Heart (tissue), 3 donors: ENCODE measurements around a stretch of chr14.

- RAMPAGE, long total RNA, 2 experiments = no peak in any of the 2 experiments
Observed at GRCh38 chr14:100825663-100826666, 77.6 kb downstream of the RTL1 start.

GRCh38 chr14:100831692-100832730 is 71.5 kb downstream of the RTL1 start:
- RAMPAGE, long total RNA, 2 experiments = no peak in any of the 2 experiments

- RAMPAGE, long total RNA, 2 experiments = no peak in any of the 2 experiments
Observed at GRCh38 chr14:100839872-100841039, 63.3 kb downstream of the RTL1 start.

GRCh38 chr14:100900176-100900789 is 3.2 kb downstream of the RTL1 start:
- RAMPAGE, long total RNA, 2 experiments = no peak in any of the 2 experiments

DNA sequence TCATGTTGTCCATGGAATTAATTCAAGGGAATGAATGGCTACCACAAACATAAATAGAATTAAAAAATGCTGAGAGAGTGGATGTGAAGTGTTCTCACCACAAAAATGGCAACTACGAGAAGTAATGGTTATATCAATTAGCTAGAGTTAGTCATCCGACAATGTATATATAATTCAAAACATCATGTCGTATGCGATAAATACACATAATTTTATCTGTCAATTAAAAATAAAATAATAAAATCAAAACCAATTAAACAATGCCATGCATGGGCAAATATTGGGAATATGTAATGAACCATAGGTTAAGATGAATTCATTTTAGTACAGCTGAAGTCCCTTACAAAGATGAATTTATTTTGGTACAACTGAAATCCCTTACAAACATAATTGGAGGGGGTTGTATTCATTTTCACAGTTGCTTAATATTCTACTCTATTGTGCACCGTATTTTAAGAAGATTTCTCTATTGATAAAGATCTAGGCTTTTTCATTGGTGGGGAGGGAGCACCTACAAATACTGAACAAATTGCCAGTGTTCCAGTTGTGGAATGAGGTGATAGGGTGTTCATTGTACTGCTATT is 20.5 kb upstream of the RTL1 start:
- RAMPAGE, long total RNA, 2 experiments = no peak in any of the 2 experiments

DNA sequence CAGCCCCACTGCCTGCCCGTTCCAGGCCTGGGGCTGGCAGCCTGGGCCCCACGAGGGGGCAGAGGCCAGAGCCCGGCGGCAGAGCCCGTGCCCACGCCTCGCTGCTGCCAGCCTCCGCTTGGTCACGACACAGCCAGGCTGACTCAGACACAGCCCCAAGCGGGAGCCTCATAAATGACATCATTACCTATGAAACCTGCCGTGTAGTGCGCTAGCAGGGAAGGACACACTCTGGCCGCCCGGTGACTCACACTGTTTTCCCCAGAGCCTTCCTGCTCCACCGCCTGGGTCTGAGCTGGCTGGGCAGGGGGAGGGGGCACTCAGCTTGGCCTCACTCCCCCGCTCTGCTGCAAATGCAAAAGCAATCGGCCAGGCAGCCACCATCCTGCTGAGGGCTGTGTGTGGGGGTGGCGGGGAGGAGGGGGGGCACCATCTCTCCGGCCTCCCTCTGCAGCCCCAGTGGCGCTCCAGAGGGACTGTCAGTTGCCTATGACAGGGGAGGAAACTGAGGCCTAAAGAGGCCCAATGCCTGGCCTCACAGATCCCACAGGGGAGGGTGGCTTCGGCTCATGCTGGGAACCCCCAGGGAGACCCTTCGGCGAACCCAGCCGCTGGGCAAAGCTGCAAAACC is 169.8 kb upstream of the RTL1 start:
- RAMPAGE, long total RNA, 2 experiments = no peak in any of the 2 experiments

DNA sequence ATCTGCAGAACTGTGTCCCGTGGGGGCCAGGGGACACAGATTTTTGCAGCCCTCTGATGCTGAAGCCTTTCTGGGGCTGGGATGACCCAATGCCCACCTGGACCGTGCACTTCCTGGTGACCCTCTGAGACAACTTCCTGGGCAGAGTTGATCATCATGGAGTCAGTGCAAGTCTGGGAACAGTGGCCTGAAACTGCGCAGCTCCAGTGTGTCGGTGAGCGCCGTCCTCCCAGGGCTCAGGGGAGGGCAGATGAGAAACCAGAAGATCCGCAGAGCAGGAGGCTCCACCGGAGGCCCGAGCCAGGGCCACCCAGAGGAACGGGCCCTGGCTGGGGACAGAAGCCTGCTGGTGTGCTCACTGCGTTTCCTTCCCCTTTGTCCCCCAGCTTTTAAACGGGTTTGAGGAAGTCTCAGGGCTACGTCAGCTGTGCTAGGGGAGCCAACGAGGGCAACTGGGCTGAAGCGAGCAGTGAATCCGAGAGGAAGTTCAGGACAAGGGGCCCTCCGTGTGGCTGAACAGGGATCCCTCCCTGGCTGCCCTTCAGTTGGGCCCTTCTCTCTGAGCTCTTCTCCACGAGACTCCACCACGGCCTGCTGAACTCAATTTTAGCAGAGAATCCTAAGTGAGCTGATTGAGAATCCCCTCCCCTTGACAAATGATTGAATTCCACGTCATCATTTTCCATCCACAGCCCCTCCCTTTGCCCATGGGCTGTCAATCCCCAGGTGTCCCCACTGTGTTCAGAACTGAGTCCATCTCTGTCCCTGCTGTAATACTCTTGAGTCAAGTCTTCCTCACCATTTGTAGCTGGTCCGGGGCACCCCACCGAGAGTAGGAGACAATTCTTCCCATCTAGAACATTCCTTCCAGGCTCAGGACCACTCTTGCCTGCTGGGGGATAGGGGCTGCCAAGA is 217.7 kb upstream of the RTL1 start:
- RAMPAGE, long total RNA, 2 experiments = no peak in any of the 2 experiments

DNA sequence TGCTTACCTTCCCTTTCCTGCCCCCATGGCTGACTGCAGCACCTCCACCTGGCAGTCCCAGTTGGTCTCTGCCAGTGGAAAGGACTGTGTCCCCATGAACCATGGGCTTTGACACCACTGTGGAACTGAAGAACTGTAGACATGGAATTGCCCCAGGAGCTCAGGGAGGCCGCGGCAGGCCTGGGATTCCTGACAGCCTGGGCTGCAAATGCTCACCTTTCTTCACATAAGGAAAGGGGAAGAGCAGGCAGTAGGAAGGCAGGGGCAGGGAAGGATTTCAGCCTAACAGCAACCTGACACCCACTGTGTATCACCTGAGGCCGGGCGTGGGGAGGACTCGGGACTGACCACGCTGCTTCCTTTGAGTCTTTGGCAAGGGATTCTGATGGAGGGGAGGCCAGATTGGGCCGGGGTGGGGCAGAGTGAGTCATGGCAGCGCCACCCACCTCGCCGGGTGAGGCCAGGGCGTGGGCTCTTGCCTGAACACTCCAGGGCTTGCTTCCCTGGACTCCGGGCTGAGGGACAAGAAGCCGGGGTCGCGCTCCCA is 247.6 kb upstream of the RTL1 start:
- RAMPAGE, long total RNA, 2 experiments = no peak in any of the 2 experiments

DNA sequence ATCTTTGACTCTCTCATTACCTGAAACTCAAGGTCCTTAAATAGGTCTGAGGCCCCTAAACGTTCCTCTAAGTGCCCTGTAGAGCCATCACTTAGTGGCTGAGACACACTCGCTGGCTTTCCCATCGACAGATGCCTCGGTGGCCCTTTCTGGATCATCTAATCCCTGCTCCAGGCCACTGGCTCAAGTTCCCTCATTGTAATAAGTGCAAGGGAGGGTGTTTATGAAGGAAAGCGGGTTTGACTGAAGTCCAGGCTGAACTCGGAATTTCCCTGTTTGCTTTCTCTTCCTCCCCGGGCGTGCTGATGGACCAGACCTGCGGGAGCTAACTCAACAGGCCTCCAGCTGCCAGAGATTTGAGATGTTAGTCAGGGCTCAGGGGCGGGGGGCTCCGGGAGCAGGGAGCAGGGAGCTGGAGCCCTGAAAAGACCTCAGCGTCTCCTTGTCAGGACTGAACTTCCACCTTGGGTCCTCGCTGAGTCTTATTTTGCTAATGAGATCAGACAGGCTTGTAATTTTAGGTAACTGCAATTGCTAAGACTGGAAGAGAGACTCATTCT is 280.9 kb upstream of the PPP2R5C start:
- RAMPAGE, long total RNA, 2 experiments = no peak in any of the 2 experiments

DNA sequence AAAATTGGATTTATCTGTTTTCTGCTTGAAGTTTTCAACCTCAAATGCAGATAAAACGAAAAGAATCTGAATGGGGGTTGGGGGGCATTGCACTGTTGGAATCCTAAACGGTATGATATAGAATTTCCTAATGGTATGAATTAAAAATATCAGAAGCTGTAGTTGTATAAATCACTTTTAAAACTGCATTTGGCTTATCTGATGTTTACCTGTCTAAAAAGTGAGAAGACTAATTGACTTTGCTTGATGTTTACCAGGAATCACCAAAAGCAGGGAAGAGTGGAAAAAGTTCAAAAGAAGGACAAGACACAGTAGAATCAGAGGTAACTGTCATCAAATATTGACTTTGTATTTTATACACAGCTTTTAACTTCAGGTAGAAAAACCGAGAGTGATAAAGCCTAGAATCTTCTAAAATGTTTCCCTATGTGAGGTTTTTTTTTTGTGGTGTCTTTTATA is 1.2 kb downstream of the PPP2R5C start:
- RAMPAGE, long total RNA, 2 experiments = no peak in any of the 2 experiments

DNA sequence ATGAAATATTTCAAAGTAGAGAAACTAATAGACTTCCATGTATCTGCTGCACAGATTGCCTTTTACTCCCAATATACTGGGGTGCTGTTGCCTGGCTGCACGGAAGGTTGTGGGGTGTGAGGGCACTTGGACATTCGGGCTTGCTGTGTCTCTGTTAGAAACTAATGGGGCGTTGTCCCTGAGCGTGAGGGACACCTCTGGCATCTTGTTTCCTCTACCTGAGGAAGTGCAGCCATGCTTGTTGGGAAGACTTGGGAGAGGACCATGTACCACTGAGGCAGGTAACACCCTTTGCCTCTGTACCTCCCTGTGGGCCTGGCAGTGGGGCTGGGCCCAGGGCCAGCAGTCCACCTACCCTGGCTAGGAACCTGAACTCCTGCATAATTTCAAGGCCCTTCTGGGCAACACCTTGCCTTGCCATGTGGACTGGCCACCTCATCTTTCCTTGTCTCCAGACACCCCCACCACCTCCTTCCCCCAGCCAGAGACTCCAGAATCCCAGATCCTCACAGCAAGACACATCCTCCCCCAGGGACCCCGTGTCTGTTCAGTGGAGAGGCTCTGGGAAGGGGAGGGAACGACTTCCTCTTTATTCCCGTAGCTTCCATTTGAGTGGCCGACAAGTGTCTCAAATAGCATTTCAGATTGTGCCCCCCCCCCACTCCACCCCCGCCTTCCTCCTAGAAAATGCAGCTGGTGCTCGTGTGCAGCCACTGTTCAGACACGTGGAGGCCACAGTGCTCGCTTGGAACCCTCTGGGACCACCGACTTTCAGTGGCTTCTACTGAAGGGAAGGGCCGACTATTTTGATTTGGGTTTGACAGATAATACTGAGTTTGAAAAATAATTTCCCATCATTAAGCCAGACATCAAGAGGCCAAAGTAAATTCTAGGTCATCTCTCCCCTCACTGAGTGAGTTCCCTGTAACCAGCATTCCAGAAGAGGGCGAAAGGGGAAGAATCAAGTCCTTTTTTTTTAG is 14.2 kb downstream of the PPP2R5C start:
- RAMPAGE, long total RNA, 2 experiments = no peak in any of the 2 experiments

GRCh38 chr14:101811787-101812648 is 50.5 kb downstream of the PPP2R5C start:
- RAMPAGE, long total RNA, 2 experiments = no peak in any of the 2 experiments

GRCh38 chr14:101819183-101819576 is 57.7 kb downstream of the PPP2R5C start:
- RAMPAGE, long total RNA, 2 experiments = no peak in any of the 2 experiments

DNA sequence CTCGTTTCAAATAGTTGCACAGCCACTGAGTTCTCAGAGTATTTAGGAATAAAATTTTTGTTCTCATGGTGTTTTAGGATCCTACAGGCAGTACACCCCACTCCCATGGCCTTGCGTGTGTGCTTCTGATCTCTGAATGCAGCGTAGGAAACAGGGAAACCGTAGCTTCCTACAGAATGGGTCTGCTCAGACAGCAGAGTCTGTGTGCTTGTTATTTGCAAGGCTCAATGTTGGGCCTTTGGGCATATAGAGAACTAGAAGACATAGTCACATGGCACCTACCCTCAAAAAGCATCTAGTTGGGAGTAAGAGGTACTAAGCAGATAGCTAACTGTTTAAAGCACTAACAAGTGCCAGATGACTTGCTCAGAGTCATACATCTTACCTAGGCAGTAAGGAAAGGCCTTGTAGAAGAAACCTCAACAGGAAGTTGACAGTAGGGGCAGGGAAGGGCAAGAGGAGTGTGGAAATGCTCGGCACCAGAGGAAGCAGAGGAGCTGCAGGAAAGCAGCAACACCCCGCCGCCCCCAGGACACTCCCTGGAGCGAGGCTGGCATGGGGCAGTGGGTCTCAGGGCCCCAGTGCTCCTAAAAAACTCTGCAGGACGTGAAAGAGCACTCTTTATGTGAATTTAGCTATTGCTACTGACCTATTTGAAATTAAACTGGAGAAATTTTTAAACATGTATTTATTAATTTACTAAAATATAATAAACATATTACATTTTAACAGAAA is 92.8 kb downstream of the PPP2R5C start:
- RAMPAGE, long total RNA, 2 experiments = no peak in any of the 2 experiments

DNA sequence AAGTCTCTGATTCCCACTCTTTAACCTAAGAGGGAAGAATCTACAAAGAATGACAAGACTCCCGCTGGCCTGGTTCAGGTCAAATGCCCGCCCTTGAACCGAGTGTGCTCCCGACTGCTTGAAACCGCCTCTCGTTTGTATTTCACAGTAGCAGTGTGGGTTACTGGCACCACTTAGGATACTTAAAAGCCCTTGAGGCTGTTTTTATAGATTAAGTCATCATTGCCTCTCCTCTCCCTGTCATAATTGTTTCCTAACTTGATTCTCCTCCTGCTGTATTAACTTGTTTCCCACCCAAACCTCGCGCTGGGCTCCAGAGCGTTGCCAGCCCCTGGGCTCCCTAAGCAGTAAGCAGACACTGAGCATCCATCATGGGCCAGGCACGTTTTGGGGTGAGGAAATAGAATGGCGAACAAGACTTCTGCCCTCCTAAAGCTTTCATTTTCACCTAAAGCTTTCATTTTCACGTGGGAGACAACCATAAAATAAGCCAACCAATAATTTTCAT is 97.3 kb downstream of the PPP2R5C start:
- RAMPAGE, long total RNA, 2 experiments = no peak in any of the 2 experiments

DNA sequence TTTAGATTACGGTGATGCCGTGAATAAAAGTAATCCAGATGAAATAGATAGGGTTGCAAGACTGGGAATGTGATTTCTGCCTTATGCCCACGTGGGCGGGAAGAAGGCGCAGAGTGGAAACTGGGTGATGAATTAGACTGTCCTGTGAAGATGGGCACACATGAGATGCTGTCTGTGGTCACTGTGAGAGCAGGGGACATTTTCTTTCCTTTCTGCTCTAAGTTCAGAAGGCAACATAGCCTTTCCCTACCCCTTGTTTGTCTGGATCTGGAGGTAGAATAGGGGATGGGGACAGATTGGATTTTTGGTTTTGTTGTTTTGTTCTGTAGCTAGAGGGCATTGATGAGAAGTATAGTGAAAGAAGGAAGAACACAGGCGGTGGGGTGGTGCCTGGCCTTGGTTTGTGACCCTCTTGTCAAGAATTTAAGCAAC is 97.8 kb downstream of the PPP2R5C start:
- RAMPAGE, long total RNA, 2 experiments = no peak in any of the 2 experiments

- RAMPAGE, long total RNA, 2 experiments = no peak in any of the 2 experiments
Observed at GRCh38 chr14:101864466-101865060, 99.8 kb upstream of the DYNC1H1 start.

DNA sequence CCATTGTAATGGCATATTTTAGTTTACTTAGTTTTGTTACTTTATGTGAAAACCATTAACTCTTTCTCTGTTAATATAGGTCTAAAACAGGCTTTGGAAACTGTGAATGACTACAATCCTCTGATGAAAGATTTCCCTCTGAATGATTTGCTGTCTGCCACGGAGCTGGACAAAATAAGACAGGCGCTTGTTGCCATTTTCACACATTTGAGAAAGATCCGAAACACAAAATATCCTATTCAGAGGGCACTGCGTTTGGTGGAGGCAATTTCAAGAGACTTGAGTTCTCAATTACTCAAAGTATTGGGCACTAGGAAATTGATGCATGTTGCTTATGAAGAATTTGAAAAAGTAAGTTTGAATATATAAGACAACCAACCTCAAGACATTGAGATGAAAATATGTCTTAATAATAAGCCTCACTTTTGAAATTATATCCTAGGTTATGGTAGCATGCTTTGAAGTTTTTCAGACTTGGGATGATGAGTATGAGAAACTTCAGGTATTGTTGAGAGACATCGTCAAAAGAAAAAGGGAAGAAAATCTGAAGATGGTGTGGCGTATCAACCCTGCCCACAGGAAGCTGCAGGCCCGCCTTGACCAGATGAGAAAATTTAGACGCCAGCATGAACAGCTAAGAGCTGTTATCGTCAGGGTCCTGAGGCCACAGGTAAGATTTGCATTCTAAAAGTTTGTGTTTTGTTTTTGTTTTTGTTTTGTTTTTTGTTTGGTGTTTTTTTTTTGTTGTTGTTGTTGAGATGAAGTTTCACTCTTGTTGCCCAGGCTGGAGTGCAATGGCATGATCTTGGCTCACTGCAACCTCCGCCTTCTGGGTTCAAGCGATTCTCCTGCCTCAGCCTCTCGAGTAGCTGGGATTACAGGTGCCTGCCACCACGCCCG is 18.8 kb downstream of the DYNC1H1 start:
- RAMPAGE, long total RNA, 2 experiments = no peak in any of the 2 experiments

- RAMPAGE, long total RNA, 2 experiments = no peak in any of the 2 experiments
Observed at GRCh38 chr14:101994057-101994552, 29.7 kb downstream of the DYNC1H1 start.

DNA sequence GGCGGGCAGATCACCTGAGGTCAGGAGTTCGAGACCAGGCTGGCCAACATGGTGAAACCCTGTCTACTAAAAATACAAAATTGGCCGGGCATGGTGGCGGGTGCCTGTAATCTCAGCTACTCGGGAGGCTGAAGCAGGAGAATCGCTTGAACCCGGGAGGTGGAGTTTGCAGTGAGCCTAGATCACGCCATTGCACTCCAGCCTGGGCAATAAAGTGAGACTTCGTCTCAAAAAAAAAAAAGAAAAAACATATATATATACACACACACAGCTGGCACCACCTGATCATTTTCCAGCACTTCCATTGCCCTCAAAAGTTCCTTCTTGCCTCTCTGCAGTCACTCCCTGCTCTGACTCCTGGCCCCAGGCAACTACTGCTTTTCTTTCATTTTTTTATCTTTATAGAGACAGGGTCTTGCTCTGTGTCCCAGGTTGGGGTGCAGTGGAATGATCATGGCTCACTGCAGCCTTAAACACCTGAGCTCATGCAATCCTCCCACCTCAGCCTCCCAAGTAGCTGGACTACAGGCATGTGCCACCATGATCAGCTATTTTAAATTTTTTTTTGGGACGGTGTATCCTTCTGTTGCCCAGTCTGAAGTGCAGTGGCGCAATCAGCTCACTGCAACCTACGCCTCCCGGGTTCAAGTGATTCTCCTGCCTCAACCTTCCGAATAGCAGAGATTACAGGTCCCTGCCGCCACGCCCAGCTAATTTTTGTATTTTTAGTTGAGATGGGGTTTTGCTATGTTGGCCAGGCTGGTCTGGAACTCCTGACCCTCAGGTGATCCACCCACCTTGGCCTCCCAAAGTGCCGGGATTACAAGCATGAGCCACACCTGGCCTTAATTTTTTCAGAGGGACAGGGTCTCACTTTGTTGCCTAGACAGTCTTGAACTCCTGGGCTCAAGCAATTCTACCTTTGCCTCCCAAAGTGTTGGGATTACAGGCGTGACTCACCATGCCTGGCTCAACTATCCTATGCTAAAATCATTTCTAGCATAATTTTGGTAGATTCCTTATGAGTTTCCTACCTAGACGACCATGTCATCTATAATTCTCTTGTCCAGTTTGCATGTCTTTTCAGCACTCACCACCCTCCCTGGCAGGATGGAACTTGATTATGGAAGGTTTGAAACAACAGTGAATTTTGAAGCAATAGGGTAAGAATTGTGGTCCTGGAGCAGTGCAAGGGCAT is 7.9 kb downstream of the HSP90AA1 start:
- RAMPAGE, long total RNA, 2 experiments = no peak in any of the 2 experiments